Epithelial cell of proximal tubule (primary cell): ENCODE measurements around a stretch of chr21.

DNA sequence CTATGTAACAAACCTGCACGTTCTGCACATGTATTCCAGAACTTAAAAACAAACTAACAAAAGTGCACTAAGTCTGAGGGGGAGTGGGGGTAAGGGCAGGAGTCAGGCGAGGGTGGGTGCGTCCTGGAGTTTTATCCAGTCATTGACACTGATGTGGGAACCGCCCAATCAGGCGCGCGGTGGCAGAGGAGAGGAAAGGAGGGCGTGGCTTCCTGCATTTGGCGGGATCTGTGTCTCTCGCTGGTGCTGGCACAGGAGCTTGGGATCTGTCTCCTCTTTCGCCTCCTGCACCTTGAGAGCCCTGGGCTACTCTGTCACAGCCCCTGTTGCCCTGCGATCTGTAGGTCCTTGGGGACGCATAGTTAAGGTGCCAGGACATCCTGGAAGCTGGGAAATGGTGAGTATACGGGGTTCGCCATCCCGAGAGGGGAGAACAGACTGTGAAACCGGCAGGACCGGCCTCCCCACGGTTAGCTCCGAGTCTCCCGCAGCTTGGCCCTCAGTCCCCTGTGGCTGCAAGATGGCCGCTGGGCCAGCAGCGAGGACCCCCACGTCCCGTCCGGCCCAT lies 4203.1 kb upstream of the TPTE start:
- RAMPAGE, long total RNA, result no peak
- RRBS, result no CpG with 5 or more reads among the region's 26 CpGs

- RAMPAGE, long total RNA, result no peak
- RRBS, result no CpG with 5 or more reads among the region's 107 CpGs
Observed at GRCh38 chr21:8212793-8213413, 2308.5 kb upstream of the TPTE start.

DNA sequence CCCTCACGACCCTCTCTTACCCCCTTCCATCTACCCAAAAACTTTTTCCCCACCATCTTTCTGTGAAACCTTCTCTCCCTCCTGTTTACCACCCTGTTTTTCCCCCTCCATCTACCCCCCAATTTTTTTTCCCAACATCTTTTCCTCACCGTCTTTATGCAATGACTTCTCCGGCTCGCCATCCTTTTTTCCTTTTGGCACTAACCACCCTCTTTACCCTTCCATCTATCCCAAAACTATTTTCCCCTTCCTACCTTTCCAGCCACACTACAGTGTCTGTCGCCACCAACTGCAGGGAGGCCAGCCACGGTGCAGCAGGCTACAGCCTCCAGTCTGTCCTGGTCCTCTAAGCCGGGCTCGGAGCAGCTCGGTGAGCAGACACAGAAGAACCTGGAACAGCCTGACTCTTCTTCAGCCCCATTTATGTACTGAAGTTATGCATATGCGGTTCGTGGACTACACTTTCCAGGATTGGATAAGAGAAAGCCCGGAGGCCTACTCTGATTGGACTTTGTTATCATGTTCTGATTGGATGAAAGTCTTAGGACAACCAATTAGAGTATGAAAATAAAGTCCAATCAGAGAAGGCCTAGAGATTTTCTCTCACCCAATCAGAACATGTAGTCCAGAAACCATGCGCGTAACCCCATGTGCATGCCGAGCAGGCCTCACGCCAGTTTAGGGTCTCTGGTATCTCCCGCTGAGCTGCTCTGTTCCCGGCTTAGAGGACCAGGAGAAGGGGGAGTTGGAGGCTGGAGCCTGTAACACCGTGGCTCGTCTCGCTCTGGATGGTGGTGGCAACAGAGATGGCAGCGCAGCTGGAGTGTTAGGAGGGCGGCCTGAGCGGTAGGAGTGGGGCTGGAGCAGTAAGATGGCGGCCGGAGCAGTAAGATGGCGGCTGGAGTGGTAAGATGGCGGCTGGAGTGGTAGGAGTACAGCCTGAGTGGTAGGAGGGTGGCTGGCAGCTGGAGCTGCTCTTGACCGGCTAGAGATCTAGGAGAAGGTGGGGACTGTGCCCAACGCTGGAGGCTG lies 108.2 kb upstream of the TPTE start:
- RAMPAGE, long total RNA, result no peak
- RRBS, result no CpG with 5 or more reads among the region's 30 CpGs

DNA sequence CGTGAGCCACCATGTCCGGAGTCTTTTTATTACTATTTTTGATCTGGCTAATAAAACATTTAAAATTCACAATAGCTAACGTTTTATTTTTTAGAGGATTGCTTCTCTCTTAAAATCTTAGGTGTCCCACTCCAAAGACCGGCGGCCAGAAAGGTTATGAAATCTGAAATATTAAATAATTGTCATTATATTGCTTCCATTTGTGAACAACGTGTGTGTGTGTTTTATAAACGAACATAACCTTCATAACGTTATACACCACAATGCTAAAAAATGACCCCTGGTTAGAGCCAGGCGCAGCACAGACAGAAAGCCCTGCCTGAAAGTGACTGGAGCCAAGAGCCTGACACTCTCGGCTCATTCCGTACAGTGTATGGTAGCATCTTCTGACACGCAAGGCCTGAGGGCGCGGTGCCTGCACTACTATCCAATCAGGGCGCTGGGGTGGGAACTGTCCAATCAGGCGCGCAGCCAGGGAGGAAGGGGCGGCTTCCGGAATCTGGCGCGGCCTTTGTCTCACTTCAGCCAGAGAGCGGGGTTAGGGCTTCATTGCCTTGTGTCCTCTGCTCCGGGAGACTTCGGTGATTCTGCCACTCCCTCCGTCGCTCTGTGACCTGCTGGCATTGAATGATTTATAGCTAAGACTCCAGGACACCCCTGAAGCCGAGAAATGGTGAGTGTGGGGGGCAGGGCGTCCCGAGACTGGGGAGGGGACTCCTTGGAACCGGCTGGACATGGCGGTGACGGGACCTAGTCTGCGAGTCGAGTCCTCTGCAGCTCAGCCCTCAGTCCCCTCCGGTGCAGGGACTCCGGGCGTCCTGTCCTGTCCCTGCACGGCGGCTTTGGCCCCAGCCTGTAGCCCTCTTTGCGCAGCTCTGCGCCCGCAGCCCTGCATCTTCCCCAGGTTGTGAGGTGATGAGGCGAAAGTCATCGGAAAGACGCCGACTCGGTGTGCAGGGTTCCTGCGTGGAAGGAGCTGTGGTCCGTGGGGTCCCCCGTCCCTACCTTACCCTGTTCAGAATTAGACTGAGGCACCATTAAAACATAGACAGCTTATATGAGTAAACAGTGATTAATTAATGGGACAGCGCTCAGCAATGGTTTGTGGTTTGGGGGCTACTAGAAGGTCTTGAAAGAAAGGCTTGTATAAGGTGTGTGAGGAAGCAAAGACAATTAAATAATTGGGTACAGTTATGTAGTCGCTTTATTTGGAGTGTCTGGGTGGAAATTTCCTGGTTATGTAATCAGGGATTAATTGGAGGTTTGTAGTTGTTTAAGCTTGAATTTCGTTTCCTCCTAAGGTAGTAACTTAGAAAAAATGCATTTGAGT lies 183.4 kb downstream of the LIPI start:
- RAMPAGE, long total RNA, result no peak
- RRBS, result 32% methylated on average over 3 of the region's 53 CpGs

DNA sequence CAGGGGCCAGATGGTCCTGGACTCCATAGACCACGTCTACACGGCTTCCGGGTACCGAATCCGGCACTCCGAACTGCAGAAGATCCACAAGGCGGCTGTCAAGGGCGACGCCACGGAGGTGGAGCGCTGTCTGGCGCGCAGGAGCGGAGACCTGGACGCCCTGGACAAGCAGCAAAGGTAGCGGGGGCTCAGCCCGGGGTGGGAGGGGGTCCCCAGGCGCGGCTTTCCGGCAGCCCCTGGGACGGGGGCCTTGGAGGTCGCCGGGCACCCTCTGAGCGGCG lies 146.5 kb downstream of the LIPI start:
- RAMPAGE, long total RNA, result no peak
- RRBS, result no CpG with 5 or more reads among the region's 25 CpGs

DNA sequence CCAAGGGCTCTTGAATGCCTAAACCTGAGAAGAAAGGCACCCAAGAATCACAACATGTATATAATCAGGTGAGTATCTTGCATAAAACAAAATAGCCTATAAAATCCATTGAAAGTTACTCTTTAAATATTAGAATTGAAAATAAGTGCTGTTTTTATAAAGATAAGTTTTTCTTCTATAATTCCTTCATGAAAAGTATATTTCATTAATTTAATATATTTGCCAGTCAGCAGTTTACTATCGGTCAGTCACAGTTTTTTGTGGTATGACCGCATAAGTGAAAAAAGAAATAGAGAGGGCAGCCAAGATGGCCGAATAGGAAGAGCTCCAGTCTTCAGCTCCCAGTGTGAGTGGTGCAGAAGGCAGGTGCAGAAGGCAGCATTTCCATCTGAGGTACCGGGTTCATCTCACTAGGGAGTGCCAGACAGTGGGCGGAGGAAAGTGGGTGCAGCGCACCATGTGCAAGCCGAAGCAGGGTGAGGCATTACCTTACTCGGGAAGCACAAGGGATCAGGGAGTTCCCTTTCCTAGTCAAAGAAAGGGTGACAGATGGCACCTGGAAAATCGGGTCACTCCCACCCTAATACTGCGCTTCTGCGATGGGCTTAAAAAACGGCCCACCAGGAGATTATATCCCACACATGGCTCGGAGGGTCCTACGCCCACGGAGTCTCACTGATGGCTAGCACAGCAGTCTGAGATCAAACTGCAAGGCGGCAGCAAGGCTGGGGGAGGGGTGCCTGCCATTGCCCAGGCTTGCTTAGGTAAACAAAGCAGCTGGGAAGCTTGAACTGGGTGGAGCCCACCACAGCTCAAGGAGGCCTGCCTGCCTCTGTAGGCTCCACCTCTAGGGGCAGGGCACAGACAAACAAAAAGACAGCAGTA lies 44.1 kb downstream of the LIPI start:
- RAMPAGE, long total RNA, result no peak
- RRBS, result no CpG with 5 or more reads among the region's 16 CpGs

DNA sequence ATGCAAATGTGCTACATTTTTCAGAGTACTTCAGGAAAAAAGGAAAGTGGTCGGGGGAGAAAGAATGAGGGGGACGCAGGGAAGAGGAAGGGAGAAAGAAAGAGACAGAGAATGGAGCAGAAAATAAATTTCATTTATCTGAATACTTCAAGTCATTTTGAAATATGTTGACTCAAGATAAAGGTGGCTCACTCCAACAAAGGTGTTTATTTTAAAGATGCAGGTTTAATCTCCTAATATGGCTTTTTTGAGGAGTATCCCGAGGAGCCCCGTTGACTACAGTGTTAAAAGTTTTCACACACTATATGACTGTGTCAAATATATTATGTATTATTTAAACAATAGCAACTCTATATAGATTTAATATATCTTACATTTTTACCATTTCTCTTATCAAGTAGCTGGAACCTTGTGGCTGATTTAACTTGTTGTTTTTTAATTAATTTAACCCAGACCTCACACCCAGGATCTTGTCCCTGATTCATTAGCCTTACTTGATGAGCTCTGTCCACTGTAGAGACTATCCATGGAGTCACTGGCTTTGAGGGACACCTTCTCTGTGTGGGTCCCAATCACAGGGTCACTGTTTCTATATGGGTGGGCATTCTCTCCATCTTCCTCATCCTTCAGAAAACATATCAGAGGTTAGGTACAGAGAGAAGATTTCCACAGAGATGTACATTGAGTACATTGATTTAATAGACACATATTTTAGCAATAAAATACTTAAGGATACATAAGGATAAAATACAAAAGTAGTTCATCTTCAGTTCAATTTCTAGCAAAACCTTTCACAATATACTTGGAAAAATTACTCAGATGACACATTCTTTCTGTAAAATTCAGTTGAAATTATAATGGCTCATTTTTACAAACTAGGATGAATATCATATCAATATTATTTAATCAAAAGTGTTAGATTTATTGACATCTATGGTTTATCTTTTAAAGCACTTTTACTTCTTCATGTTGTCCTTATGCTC lies 33.9 kb downstream of the SAMSN1 start:
- RAMPAGE, long total RNA, result no peak
- RRBS, result no CpG with 5 or more reads among the region's 4 CpGs

- RAMPAGE, long total RNA, result no peak
- RRBS, result no CpG with 5 or more reads among the region's 10 CpGs
Observed at GRCh38 chr21:14517716-14518783, 28.1 kb downstream of the SAMSN1 start.

- RAMPAGE, long total RNA, result no peak
- RRBS, result no CpG with 5 or more reads among the region's 17 CpGs
Observed at GRCh38 chr21:14520106-14521239, 25.6 kb downstream of the SAMSN1 start.

GRCh38 chr21:14526703-14528003 lies 19.0 kb downstream of the SAMSN1 start:
- RAMPAGE, long total RNA, result no peak
- RRBS, result no CpG with 5 or more reads among the region's 12 CpGs

- RAMPAGE, long total RNA, result no peak
- RRBS, result no CpG with 5 or more reads among the region's 2 CpGs
Observed at GRCh38 chr21:14591942-14592310, 45.8 kb upstream of the SAMSN1 start.

DNA sequence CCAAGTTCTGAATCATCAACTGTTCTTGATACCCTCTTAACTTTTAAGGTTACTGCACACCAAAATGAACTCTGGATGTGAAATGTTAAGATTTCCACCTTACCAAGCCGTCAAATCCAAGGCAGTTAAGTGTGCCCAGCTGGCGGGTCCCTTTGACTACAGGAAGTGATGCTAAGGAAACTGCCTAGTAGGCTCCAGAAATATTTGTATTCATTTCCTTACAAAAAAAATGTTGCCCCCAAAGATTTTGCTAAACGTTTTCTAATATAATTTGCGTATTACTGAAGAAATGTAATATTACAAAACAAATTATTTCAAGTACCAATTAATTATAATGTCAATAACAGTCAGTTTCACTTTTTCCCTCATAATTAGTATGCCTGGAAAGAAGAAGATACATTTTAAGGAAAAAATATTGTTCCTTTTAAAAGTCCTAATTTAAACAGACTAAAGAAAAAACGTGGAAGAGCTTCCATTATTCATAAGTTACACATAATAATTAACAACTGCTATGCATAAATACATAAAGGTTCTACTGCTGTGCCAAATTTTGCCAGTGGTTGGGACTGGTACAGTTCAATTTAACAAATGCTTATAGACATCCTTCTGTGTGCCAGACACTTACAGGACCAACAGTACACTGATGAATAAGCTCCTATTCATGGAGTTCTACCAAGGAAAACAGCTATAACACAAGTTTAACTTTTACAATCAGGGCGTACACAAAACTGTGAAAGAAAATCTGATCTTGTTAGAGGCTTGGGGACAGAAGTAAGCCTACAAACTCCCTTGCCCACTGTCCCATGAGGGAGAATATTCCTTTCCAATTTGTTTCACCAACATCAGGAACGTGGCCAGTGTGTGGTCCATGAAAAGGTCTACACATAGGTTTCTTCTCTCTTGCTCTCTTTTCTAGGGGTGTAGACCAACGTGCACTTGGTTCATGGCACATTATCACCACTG lies 10.4 kb downstream of the NRIP1 start:
- RAMPAGE, long total RNA, result no peak
- RRBS, result no CpG with 5 or more reads among the region's 8 CpGs

GRCh38 chr21:15060499-15061639 lies 3.9 kb downstream of the NRIP1 start:
- RAMPAGE, long total RNA, result no peak
- RRBS, result no CpG with 5 or more reads among the region's 9 CpGs

- RAMPAGE, long total RNA, result no peak
- RRBS, result no CpG with 5 or more reads among the region's 8 CpGs
Observed at GRCh38 chr21:15066206-15066798, 1.5 kb upstream of the NRIP1 start.

GRCh38 chr21:15241789-15242356 lies 177.1 kb upstream of the NRIP1 start:
- RAMPAGE, long total RNA, result no peak

DNA sequence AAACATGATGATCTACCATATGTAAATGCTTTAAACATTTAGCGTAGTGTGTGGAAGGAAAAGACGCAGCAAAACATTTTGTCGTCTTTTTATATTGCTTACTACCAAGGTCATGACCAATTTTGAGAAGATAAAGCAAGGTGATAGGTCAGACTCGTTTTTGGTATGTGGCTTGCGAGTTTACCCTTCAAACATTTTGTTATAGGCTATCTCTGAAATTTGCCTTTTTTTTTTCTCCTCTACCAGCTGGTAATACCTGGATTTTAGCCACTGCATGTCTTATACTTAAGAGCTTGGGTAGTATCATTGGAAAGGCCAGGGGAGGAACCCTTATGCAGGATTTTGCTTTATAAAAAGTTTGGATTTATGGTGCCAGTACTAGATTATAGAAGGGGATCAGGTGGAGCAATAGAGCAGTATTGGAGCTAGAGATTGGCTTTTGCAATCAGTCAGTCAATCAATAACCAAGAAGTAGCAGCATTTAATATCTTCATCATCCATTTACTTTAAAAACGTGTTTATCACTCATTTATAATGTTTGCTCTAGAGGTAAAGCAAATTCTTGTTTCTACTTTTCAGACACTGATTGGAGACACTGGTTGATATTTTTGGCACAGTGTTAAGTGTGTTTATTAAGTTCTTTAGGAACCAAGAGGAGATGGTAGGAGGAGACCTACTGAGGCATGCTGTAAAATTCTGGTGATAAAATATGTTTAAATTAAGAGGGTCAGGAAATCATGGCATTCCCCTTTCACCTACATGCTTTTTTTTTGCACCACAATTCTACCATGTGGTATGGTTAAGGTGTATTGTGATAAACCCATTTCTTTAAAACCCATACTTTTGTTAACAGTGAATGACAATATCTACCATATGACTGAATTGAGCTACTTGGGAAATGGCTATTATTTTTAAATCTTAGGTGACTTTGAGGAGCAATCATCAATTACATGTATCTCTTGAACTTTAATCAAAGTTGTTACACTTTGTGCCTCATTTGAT lies 58.5 kb downstream of the USP25 start:
- RAMPAGE, long total RNA, result no peak
- RRBS, result no CpG with 5 or more reads among the region's 6 CpGs

DNA sequence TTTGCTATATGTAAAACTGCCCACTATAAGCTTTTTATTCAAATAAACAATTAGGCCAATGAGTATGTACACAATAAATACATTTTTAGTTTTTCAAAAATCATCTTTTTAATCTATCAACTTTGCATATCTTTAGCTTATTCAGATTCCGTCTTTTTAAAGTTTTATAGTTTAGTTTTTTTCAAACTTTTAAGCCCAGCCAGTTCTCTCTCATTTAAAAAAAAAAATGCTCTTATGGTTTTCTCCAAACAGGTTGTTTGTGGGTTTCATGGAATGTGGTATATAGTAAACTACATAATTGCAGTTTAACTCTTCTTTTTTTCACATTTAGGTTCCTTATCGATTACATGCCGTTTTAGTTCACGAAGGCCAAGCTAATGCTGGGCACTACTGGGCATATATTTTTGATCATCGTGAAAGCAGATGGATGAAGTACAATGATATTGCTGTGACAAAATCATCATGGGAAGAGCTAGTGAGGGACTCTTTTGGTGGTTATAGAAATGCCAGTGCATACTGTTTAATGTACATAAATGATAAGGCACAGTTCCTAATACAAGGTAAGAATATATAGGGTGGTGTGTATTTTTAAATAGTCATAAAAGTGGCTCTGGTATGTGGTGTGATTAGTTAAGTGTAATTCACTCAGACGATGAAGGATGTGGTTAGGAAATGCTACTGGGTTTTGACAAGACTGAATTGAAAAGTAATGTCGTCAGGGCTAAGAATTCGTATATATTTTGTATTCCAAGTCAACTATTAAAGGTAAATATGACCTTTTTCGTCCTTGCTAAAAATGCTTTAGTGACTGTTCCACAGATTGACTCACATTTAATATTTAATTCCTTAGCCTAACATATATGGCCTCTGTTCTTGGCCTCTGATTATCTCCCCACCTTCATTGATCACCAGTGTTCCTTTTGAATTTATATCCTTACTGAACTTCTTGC lies 101.6 kb downstream of the USP25 start:
- RAMPAGE, long total RNA, result no peak
- RRBS, result no CpG with 5 or more reads among the region's 9 CpGs

GRCh38 chr21:16124686-16125277 lies 395.0 kb downstream of the USP25 start:
- RAMPAGE, long total RNA, result no peak
- RRBS, result no CpG with 5 or more reads among the region's 5 CpGs

DNA sequence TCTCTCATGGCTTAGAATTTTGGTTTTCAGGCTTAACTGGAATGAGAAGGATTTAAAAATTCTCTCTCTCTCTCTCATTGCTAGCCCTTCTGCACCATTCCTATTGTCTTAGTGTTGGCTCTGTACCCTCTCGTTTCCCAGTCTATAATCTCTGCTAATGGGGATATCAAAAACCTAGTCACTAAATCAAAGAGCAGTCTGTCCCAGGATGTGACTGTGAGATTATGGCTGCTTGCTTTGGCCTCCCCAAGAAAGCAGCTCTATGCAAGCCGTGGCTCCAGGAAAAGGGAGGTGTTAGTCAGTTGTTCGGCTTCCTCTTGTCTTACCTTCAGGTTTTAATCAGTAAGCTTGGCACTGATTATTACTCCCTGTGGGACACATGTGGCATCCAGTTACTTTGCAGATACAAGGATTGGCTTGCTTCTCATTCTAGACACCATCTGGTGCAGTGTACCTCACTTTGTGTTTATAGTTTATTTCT lies 468.8 kb downstream of the USP25 start:
- RAMPAGE, long total RNA, result no peak
- RRBS, result no CpG with 5 or more reads among the region's 3 CpGs

GRCh38 chr21:16258856-16259369 lies 529.1 kb downstream of the USP25 start:
- RAMPAGE, long total RNA, result no peak
- RRBS, result no CpG with 5 or more reads among the region's 5 CpGs